Breast (tissue), 4 donors: ENCODE measurements around a stretch of chr20.

- PRO-cap, 3 experiments: no peak in any of the 3 experiments
- RRBS: 44% methylated on average over 3 of the region's 13 CpGs
Measured at GRCh38 chr20:41205286-41205895, 68.0 kb downstream of the PLCG1 start.

DNA sequence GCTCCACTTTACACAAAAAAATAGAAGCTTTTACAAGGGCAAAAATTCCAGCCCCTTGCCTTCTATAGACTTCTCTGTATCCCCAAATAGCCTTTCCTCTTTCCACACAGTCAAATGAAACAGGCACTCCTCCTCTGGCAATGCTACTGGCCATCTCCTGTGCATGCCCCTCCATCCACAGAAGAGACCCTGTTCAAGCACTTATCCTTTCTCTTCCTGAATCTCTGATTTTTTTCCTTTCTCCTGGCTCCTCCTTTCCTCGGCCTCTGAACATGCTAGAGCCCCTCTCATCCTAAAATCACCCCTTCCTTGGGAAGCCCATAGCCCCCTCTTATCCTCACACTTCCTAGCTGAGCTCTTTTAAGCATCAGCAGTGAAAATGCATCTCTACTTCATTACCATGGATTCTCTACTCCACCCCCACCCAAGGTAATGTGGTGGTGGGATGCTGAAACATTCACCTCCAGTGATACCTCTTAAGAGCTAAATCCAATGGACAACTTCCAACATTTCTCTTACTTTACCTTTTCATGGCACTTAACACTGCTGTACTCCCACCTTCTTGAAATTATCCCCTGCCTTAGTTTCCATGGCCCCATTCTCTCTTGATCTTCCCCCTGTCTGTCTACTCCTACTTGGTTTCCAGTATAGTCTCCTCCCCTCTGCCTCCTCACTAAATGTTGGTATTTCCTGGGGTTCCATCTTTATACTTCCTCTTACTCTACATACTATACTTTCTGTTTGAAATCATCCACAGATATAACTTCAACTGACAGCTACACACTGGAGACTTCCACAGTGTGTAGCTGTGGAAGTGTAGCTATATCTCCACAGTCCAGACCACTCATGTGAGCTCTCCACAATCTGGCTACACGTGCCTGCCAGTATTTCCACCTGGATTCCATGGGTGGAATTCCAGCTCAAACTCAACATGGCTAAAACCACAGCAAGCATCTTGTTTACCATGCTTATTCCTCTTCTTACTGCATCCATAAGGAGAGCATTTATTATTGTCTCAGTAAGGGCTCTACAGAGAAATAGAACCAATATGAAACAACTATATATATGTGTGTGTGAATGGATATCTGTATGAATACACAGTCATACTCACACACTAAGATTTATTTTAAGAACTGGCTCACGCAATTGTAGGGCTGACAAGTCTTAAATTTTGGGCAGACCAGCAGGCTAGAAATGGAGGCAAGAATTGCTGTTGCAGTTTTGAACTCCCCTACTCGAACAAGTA lies 13.6 kb downstream of the ZHX3 start:
- PRO-cap, 3 experiments: no peak in any of the 3 experiments
- RRBS: no CpG with 5 or more reads among the region's 4 CpGs

DNA sequence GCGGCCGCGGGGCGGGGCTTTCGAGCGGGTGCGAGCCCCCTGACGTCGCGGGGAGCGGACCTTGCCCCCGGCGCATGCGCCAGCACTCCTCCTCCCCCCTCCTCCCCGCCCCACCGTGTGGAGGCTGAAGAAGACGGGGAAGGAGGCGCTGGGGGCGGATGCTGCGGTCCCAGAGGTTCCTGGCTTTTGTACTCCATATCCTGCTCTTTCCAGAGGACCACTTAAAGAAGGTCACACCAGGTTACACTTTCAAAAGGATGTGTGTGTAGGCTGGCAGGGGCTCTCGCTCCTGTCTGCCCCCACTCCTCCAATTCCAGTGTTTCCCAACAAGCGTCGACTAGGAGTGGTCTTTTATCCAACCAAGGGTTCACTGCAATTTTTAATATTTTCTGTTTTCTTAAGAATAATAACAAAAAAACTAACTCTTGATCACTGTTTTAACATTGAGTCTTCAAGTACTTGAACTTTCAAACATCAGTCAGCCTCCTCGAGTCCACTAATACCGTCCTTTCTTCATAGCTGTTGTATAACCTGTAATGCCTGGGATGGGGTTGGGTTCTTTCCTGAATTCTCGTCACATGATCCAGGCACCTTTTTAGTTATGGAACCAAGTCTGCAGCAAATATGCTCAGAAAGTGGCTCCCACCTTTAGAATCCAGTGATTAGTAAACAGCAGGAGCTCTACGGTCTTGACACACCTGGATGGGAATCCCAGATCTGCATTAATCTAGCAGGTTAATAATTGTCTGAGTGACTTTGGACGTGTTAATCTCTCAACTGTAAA lies 475 bp upstream of the ZHX3 start:
- PRO-cap, 3 experiments: peak in 3 of 3 experiments; most common plus-strand start position 118 of the sequence (in 3)
- RRBS: no CpG with 5 or more reads among the region's 28 CpGs

DNA sequence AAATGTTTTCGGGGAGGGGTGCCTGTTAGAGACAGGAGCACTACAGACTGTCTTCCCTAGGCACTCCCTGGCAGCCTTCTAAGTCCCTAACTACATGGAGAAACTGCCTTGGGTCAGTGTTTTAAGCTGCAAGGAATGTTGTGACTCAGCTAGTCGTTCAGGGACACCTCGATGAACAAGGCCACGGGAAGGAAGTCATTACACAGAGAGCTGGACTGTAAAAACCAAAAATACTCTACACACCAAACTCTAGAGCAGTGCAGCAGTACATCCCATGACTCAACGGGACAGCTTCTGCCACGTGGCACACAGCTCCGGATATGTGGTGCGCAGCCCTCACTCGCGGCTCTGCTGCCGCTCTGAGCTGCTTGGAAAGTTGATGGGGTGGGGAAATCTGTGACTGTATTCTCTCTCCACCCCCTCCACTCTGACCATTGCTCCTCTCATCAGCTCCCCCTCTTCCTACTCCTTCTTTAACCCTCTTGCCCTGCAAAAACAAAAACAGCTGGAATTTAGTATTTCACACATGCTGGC lies 11.1 kb upstream of the LPIN3 start:
- PRO-cap, 3 experiments: peak in 2 of 3 experiments; most common plus-strand start position 307 of the sequence (in 1); most common minus-strand start position 80 of the sequence (in 2)
- RRBS: no CpG with 5 or more reads among the region's 11 CpGs

GRCh38 chr20:41339800-41340388 lies 727 bp upstream of the LPIN3 start:
- PRO-cap, 3 experiments: no peak in any of the 3 experiments
- RRBS: no CpG with 5 or more reads among the region's 32 CpGs

- PRO-cap, 3 experiments: no peak in any of the 3 experiments
- RRBS: 2% methylated on average over 6 of the region's 26 CpGs
Measured at GRCh38 chr20:43458543-43459552, 1.2 kb downstream of the SRSF6 start.

DNA sequence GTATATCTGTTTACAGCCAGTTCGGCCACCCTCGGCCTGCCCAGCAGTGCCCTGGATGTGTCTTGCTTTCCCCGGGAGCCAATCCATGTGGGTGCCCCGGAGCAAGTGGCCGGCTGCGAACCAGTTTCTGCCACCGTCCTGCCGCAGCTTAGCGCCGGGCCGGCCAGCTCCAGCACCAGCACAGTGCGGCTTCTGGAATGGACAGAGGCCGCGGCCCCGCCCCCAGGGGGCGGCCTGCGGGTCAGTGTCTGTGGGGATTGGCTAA lies 6.3 kb downstream of the L3MBTL1 start:
- PRO-cap, 3 experiments: peak in 2 of 3 experiments; most common minus-strand start position 150 of the sequence (in 2)
- RRBS: 26% methylated on average over 7 of the region's 17 CpGs

DNA sequence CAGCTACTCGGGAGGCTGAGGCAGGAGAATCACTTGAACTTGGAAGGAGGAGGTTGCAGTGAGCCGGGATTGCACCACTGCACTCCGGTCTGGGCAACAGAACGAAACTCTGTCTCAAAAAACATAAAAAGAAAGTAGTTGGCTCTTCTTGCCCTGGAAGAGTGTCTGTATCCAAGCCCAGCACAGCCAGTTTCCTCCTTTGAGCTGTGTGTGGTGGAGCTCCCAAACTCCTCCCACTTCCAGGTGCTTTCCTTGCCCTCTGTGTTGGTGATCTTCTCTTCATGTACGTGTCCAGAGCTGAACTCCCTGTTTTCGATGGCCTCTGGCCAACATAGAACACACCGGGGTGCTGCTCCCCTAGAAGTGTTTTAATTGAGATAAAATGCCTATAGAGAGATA lies 16.7 kb upstream of the SGK2 start:
- PRO-cap, 3 experiments: no peak in any of the 3 experiments
- RRBS: no CpG with 5 or more reads among the region's 7 CpGs

DNA sequence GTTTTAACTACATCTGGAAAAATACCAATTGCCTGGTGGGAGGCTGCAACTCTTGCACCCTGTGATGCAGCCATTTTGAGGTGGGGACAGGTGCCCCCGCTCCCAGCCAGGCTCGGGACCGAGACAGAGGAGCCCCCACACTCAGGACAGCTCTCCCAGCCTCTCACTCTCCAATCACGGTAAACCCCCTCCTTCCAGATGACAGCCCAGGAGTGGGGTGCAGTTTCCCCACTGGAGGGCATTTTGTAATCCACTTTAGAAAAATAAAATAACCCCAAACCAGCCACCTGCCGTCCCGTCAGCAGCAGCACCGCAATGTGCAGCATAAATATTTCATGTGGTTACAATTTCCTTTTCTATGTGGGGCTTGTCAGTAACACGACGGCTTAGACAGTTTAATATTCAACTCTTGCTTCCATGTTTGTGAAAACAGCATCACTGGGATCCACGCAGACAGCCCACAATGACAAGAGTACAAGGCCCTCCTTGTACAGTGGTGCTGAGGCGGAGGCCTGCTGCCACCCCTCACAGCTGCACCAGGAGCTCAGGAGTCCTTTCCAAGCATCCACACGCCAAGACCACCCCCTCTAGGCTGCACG lies 116.8 kb downstream of the JPH2 start:
- PRO-cap, 3 experiments: no peak in any of the 3 experiments
- RRBS: no CpG with 5 or more reads among the region's 13 CpGs

DNA sequence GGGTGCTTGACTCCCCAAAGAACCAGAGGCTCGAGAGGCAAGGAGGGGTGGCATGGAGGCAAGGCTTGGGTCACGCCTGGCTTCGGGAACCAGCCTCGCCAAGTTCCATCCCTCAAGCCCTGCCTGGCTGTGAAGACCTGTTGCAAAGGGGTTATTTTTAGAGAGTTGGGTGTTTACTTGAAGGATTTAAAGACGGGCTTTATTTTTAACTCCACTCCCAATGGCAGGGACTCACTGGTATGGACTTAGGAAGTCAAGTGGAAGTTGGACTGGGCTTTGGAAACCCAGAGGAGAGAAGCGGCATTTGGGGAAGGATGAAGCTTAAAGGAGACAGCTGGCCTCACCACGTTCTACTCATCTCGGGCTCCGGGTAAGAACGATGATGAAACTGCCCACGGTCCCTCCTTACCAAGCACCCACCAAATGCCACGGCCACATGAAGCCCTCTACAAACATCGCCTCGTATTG lies 43.0 kb downstream of the JPH2 start:
- PRO-cap, 3 experiments: no peak in any of the 3 experiments
- RRBS: no CpG with 5 or more reads among the region's 14 CpGs

DNA sequence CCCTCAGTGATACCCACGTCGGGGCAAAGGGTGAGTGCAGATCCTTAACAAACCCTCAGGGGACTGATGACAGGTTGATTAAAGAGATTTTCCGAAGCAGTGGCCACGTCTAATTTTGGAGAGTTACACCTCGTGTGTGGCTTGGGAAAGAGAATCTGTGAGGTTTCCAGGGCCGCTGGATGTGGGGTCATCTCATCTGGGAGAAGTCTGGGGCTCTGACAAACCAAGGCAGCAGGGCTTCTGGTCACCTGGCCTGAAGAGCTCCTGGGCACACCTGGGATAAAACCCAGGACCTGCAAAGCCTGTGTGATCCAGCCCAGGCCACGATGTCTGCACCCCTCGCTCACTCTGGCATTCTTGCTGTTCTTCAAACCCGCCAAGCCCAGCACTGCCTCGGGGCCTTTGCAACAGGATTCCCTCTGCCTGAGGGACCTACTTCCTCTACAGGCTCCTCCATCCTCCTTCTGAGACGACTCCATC lies 4.7 kb downstream of the JPH2 start:
- PRO-cap, 3 experiments: no peak in any of the 3 experiments
- RRBS: no CpG with 5 or more reads among the region's 11 CpGs

DNA sequence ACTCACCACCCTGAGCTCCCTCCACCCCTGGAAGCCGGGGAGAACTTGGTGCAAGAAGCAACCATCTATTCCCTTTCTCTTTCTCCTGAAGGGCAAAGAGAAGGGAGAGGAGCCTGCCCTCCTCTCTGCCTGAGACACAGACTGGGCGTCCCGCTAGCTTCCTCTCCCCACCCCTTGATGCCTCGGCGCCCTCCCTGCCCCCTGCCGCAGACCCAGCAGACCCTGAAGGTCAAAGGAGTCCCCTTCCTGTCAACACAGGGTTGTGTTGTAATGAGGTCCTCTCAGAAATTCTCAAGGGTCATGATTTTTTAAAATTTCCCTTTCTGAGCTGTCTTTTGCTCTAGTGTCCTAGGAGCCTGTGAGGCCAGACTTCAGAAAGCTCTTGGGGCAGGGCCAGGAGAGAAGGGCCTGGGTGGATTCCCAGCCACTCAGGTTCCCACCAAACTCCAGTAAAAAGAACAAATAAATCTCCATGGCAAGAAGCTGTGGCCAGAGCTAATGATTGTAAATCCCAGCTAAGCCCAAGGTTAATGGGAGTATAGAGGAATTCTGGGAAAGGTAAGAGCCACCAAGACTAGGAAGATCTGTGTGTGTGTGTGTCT lies 922 bp upstream of the JPH2 start:
- PRO-cap, 3 experiments: no peak in any of the 3 experiments
- RRBS: no CpG with 5 or more reads among the region's 6 CpGs

GRCh38 chr20:44195472-44196434 lies 8.8 kb upstream of the JPH2 start:
- PRO-cap, 3 experiments: no peak in any of the 3 experiments
- RRBS: no CpG with 5 or more reads among the region's 4 CpGs

- PRO-cap, 3 experiments: no peak in any of the 3 experiments
- RRBS: no CpG with 5 or more reads among the region's 3 CpGs
Measured at GRCh38 chr20:44207163-44207765, 3.3 kb downstream of the OSER1 start.

DNA sequence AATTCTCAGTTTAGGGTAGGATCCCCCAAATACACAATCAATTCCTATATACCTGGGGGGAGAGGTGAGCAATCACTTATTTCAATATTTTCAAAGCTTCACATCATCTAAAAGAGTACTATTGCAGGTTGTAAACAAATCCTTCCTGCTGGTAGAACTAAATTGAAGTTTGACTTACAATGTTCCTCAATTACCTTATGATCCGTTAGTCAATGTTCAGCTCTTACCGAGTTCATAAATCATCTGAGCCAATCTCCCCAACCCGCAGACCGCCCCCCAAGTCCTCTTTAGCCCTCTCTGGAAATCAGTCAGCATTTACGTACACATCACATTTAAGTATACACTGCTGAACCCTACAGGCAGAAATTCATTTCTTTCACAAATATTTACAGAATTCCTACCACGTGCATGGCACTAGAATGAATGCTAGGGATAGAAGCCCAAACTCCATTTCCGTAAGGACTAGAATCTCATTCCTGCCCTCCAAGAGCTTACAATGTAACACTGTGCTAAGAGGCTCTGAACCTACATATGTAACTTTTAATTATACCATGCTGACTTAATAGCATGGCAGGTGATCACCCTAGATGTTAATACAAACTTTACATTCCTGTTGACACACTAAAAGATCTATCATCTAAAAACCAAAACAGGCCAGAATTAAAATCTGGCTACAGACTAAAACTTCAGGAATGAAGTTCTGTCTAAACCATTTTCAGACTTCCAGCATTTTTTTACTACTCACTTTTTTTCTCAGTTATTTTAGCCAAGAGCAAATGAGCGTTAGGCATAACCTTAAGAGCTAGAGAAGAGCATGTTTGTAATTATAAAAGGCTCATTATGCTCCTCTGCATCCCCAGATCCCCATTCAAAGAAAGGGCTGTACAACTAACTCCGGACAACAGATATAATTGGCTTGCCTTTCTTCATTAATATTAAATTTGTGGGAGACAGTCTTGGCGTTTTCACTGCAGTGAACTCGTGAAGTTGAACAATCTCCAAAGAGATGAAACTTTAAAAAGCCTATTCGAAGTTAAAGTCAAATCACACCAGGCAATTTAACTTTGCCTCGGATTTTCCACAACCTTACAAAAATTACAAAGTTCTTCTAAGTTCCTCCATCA lies 1.6 kb downstream of the OSER1 start:
- PRO-cap, 3 experiments: no peak in any of the 3 experiments
- RRBS: no CpG with 5 or more reads among the region's 13 CpGs

DNA sequence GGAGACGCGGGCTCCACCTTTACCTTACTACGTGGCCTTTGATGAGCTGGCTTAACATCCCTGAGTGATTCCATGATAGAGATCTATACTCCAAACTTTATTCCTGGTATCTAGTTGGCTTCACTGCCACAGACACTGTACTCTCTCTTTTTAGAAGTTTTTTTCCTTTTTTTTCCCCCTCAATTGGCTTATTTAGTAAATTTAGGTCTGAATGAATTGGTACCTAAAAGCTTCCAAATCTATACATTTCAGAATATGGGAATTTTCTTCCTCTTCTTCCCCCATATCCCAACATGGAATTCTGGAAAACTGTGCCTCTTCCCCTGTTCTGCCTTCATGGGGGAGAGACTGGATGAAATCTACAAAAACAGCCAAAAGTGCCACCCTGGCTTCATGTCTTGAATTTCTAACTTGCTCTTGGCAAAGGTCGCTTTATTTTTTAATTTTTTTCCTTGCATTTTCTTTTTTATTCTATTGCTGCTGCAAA lies 16.8 kb downstream of the TTPAL start:
- PRO-cap, 3 experiments: no peak in any of the 3 experiments
- RRBS: no CpG with 5 or more reads among the region's 4 CpGs

- PRO-cap, 3 experiments: no peak in any of the 3 experiments
- RRBS: no CpG with 5 or more reads among the region's 4 CpGs
Measured at GRCh38 chr20:44572492-44573416, 9.6 kb upstream of the PKIG start.

DNA sequence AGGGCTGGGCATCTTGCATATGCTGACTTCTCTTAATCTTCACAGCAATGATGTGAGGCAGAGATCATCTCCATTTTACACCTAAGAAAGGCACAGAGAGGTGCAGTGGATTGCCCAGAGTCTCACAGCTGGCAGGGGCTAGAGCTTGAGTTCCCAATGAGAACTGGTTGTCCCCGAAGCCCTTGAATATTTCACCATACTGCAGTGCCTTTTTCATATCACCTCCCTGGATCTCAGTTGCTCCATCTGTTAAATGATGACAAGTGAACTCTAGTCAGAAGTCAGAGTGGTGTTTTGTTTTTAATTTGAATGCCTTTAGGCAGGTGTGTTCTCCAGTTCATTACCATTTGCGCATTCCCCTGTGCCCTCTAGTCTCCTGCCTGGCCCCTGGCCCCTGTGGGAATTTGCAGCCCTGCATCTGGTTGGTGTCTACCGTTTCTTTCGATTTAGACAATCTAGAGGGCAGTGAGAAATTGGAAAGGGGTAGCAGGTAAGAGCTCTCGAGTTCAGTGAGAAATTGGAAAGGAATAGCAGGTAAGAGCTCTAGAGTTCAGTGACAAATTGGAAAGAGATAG lies 3.1 kb downstream of the PKIG start:
- PRO-cap, 3 experiments: no peak in any of the 3 experiments
- RRBS: no CpG with 5 or more reads among the region's 5 CpGs

- PRO-cap, 3 experiments: no peak in any of the 3 experiments
- RRBS: 13% methylated on average over 3 of the region's 13 CpGs
Measured at GRCh38 chr20:44615054-44615915, 32.9 kb downstream of the PKIG start.

DNA sequence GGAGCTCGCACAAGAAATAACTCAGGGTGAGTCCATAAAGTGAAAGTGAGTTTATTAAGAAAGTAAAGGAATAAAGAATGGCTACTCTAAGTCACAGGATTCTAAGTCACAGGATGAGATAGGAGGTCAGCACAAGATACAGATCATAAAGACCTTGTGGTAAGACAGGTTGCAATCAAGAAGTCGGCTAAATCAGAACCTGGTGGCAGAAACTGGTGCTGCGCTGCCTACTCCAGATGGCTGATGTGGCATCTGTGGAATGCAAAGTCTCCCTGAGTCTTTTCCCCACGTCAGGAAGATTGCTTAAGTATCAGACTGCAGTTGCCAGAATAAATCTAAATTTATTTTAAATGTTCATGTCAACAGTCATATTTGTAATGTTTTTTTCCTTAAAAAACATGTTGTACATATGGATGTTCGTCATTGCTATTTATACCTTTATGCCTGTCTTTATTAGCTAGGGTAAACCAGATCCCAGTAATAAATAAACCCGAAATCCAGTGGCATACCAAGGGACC lies 10.7 kb upstream of the KCNK15 start:
- PRO-cap, 3 experiments: no peak in any of the 3 experiments
- RRBS: no CpG with 5 or more reads among the region's 6 CpGs